Progenitor cell of endocrine pancreas (in vitro differentiated cells): ENCODE results near the genes LRFN2, TREML2 and TFEB.

DNA sequence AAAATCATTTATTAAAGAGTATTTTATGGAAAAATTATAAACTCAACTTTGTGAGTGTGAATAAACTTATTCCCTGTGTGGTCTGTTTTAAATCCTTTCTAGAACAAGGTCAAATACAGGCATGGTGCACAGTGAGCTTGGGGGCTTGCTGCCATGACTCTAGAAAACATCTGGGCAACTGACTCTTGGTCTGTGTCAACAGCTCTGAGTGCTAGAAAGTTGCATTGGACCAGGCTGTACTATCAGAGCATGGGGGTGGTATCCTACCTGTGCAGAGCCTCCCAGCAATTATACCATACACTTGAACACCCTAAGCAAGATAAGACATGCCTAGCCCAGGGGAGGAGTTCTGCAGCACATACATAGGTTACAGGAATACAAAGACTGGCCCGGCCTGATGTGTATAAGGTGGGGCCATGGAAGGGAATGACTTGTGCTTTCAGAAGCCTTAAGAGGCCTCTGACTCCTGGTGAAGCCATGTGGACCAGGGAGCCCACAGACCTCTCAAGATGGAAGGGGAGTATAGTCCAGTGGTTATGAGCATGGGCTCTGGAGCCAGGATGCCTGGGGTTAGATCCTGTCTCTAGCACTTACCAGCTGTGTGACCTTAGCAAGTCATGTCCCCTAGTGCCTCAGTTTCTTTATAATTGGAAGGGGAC, 11.4 kb upstream of the MOCS1 start:
- PRO-cap, result no peak

DNA sequence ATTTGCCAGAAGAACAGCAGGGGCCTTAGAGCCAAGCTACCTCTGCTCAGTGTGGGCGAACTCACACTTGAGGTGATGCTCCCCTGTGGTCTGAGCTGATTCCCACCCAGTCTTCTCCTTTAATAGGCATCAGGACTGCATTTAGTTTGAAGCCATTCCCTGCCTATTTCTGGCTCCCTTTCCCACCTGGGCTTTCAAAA, 182.3 kb upstream of the MOCS1 start:
- PRO-cap, result no peak

DNA sequence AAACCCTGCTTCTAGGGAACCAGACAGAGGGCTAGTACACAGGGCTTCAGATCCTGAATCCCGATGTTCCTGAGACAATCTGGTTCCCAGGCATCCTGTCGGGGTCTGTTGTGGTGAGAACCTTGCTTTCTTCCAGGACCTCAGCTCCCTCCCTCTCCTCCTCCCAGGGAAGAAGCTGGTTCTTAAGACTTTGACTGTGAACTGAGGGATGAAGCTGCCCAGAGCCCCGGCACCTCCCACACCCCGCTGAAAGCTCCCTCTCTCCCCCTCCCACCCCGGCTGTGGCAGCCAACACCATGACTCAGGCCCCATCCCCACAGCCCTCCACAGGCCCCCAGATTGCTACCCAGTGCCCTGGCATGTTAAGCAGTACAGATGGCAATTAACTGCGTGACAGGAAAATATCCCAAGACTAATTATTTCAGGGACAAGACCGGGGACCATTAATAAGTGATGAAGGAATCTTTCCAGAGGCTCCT, 238.1 kb downstream of the LRFN2 start:
- PRO-cap, result no peak

GRCh38 chr6:40456024-40456506, 131.1 kb downstream of the LRFN2 start:
- PRO-cap, result no peak

- PRO-cap, result no peak
Observed at GRCh38 chr6:40523697-40524224, 63.4 kb downstream of the LRFN2 start.

- PRO-cap, result unidirectional peak, minus-strand start at chr6:40587977
Observed at GRCh38 chr6:40586853-40588223, at the start of gene LRFN2. Gene LRFN2, minus strand, starts transcription at chr6:40587364.

- PRO-cap, result no peak
Observed at GRCh38 chr6:40983213-40983431, 55.9 kb downstream of the UNC5CL start.

DNA sequence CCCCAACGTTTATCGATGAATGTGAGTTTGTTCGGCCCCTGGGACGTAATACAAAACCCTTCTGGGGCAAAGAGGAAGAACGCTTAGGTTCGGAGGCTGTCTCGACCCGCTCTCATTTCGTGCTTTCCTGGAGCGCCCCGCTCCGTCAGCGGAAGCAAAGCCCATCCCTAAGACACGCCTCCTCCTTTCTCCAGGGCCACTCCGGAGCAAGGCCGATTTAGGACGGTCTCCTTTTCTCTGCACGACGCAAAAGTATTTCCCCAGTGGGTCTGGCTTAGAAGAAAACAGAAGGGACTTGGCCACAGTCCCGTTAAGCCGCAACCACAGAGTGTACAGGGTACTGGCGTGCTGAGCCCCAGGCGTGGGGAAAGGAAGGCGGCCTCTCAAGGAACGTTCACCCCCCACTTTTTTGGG, 382 bp downstream of the OARD1 start:
- PRO-cap, result bidirectional peak, plus-strand start at position 287 of the sequence, minus-strand start at position 119 of the sequence

- PRO-cap, result no peak
Observed at GRCh38 chr6:41089491-41089852, 16.7 kb downstream of the NFYA start.

DNA sequence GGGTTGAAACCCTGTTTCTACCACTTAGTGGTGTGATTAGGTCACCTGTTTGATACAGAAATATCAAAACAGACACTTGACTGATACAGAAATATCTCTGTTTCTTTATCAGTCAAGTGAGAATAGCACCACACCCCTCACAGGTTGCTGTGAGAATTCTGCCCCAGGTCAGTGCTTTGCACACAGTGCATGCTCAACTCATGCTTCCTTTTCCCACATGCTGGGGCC, 1.3 kb downstream of the TREML2 start:
- PRO-cap, result no peak

- PRO-cap, result no peak
Observed at GRCh38 chr6:41200219-41201420, at the start of gene TREML2. Gene TREML2, minus strand, starts transcription at chr6:41201149.

DNA sequence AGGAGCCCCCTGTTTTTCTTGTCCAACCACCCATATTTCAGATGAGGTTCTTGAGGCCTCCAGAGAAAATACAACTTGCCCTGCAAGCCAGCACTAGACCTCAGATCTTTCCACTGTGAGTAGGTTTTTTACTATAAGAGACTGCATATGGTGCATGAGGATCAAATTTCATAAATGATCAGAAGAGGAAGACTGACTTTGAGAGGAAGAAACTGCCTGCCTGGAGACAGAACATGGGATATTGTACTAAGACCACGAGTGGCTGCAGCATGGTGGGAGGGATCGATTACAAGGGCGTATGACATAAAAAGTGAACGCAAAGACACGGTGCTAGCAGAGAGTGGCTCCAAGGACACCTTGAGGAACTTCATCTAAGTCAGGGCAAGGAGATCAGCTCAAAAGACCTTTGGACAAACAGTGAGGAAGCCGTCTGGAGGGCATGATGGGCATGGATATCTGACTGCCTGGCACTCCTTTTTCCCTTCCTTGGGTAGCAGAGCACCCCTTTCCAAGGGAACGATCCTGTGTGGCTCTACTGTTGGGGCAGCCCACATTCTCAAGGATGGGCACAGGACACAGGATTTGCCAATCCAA, 3.6 kb downstream of the TREM1 start:
- PRO-cap, result no peak

- PRO-cap, result no peak
Observed at GRCh38 chr6:41368865-41369341, 33.5 kb downstream of the NCR2 start.

DNA sequence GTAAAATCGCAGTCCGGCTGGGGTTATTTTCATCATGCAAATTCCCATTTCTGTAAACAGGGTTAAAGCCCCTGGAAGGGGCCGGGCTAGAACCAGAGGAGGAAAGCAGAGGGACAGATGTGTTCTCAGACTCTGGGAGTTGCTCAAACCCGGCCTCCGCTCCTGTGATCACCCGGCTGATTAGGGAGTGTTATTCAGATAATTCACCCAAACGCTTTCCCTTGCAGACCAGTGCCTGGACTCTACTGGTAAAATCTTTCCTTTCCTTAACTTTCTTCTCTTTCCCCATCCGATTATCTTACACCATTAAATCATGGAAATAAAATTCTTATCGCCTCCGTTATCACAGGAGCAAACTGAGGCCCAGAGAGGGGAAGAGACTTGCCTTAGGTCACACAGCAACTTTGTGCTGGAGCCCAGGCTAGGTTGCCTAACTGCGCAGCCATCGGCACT, 93.3 kb downstream of the NCR2 start:
- PRO-cap, result no peak

DNA sequence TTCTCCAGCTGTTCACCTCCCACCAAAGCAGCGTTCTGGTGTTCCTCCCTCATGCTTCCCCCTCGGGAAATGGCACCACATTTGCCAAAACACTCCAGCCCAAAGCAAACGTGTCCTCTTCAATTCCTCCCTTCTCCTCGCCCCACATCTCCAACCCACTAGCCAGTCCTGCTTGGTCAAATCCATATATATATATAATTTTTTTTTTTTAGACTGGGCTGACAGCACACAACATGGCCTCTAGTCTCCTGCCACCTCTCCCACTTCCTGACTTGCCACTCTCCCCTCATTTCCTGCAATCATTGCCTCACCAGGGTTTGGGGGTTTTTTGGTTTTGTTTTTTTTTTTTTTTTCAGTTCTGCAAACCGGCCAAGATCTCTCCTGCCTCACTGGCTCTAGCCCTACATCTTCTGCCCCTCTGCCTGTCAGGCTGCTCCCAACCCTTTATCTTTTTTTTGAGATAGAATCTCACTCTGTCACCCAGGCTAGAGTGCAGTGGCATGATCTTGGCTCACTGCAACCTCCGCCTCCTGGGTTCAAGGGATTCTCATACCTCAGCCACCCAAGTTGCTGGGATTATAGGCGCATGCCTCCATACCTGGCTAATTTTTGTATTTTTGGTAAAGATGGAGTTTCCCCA, 104.6 kb downstream of the NCR2 start:
- PRO-cap, result no peak

DNA sequence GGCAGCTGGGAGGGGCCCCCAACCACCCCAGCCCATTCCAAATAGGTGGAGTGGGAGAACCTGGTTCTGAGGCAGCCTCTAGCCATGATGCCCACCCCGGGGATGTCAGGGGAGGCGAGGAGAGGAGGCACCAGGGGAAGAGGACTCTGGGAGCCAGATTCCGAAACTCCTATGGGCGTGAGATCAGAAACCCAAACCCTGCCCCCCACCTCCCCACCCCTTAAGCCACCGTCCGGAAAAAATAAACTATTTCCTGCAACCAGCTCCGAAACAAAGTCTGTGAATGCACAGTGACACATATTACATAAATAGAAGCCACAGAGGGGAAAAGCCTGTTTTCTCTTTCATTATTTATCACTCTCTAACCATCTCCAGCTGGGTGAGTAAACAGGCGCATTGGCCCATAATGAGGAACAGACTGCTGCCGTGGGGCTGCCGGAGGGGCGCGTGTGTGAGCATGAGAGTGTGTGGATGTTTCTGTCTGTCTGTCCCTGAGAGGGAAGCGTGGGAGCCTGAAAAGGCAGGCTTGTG, 14.4 kb upstream of the FOXP4 start:
- PRO-cap, result no peak

DNA sequence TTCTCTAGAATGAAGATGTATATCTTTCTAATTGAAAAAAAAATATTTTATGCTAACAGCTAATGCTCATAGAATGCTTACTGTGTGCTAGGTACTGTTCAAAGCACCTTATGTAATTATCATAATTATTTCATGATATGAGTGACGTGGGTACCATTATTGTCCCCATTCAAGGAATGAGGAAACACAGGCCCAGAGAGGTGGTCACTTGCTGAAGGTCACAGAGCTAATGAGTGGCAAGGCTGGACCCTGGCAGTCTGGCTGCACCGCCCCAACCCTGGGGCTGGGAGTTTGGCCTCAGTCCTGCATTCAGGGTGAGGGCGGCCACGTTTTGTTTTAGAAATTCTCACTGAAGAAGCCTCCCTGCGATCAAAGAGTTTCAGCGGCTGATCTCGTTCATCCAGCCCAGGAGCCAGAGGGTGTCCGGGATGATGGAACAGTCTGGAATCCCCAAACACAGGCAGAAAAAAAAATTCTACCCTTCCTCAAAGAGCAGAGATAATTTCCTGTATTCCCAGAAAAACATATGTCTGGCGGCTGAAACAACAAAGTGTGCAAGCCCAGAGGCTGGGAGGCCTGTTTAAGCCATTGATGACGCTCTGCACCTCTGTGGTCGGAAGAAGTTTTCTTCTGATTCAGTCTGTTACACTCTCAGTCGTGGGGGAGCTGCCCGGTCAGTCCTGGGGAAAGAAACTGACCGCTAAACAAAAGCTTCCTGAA, 37.2 kb downstream of the TFEB start:
- PRO-cap, result no peak

GRCh38 chr6:41734674-41735268, 637 bp downstream of the TFEB start:
- PRO-cap, result no peak

- PRO-cap, result no peak
Observed at GRCh38 chr6:41735269-41735801, at the start of gene TFEB. Gene TFEB, minus strand, starts transcription at chr6:41735608.

GRCh38 chr6:41741632-41742267, 5.4 kb downstream of the PGC start:
- PRO-cap, result no peak